Metastatic Liver Carcinoma in the Lung (tissue), 2 donors: ENCODE measurements around a stretch of chr12.

GRCh38 chr12:65891753-65892611 lies 67.7 kb downstream of the HMGA2 start:
- PRO-cap, 2 experiments, result no peak in any of the 2 experiments

DNA sequence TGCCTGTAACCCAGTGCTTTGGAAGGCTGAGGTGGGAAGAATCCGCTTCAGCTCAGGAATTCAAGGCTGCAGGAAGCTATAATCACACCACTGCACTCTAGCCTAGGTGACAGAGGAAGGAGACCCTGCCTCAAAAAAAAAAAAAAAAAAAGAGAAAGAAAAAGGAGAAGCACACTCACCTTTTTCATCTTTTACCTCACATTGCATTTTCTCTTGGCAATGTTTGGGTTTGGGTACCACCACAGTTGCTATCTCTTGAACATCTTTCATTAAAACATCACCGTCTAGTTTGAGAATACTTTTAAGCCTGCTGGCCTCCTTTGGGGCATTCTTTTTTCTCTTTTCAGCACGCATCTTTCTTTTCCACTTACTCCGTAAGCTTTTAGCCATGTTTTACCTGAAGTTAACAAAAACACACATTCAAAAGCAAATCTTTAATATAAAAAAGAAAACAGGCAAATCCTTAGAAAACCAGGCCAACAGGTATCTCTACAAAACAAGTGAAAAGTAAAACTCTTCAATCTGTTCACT lies 1.8 kb downstream of the LLPH start:
- PRO-cap, 2 experiments, result no peak in any of the 2 experiments

DNA sequence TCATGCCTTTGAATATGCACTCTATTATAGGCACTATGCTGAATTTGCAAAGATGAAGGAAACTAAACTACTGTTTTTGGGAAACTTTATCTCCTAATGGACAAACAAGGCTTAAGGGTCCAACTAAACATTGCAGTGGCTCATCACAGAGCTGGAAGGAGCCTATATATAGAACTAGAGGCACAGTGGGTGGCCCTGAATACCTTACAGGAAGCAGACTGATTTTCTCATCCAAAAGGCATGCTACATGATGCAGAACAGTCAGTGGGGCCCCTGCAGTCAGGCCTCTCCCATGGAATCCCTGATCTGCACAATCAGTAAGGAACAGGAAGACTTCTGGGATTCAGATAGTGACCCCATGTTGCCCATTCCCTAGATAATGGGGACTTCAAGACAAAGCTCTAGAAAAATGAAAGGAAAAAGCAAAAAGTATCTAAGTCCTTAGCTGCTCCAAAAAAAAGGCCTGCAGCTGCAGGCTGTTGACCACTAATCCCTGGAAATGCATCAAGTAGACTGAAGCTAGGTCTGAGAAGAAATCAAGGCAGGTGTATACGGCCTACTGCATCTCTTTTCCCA lies 1.9 kb upstream of the LLPH start:
- PRO-cap, 2 experiments, result no peak in any of the 2 experiments

DNA sequence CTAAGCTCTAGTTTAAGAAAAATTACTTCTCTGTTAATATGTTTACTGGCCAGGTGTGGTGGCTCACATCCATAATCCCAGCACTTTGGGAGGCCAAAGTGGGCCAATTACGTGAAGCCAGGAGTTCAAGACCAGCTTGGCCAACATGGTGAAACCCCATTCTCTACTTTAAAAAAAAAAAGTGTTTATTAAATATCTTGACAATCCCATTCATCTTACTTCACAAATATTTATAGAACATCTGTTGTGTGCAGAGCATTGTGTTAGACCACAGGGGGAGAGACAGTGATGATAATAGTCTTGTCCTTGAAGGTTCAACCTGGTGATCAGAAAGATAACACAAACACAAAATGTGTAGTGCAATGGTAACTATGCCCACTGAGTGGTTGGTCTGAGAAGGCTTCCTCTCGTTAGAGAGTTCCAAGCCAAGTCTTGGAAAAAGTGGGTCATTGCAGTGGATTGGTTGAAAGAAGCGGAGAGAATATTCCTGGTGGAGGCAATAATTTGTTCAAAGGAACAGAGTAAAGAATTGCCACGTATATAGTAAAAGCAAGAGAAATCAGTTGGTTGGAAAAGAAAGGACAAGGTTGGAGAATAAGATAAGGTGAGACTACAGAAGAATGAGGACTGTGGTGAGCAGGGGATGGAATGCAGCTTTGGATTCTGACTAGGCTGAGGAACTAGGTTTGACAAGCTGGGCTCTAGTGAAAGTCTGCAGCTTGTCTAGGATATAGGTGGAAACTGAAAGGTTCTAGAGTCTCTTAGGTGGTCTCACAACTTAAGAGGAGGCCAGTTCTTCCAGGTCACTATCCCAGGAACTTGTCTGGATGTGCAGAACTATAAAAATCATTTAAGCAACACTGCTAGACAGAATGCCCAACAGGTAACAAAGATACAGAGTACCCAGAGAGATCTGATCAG lies 42.4 kb downstream of the IRAK3 start:
- PRO-cap, 2 experiments, result no peak in any of the 2 experiments

GRCh38 chr12:66286034-66286381 lies 16.3 kb upstream of the HELB start:
- PRO-cap, 2 experiments, result no peak in any of the 2 experiments

DNA sequence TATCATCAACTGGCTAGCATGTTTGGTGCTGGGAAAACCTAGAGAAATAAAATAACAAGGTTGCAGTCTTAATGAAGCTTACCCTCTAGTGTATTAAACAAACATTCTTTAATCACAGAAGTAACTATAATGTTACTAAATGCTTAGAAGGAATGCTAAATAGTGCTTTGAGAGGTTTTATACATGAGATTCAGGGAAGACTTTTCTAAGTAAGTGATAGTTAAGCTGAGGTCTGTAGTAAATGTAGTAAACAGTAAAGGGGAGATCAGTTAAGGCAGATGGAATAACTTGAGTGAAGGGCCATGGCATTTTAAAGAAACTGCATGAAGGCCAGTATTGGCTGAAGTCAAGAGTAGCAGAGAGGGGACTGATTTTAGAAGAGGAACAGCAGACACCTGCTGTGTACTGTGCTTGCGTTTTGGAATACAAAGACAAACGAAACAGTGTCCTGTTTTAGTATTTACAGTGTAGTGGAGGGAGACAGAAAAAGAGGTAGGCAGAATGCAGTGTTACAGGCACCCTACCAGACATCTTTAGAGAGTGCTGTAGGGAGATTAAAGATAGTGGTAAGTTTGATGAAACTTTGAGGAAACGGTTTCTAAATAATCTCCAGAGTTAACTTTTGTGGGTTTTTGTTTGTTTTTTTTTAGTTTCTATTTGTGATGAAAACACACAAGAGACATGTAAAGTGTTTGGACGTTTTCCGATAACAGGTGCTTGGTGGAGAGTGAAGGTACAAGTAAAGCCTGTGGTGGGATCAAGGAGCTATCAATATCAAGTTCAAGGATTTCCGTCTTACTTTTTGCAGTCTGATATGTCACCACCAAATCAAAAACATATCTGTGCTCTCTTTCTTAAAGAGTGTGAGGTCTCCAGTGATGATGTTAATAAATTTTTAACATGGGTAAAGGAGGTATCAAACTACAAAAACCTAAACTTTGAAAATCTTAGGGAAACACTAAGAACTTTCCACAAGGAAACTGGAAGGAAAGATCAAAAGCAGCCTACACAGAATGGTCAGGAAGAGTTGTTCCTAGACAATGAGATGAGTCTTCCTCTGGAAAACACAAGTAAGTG lies 2.1 kb downstream of the HELB start:
- PRO-cap, 2 experiments, result no peak in any of the 2 experiments

DNA sequence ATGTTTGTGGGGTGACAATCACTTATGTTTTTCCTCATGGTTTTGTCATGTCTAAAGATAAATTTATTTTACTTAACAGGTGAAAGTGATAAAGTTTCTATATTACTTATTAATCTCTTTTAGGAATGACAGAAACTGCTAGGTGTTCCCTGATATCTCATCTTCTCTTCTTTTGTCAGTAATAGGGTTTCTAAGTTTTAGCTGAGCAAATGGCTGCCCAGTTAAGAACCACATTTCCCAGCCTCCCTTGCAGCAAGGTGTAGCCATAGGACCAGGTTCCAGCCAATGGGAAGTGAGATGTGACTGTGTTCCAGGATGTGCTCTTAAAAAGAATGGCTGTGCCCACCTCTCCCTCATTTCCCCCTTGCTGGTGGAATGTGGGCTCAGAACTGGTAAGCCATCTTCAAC lies 165.6 kb downstream of the HELB start:
- PRO-cap, 2 experiments, result no peak in any of the 2 experiments

- PRO-cap, 2 experiments, result no peak in any of the 2 experiments
Measured at GRCh38 chr12:67018991-67019478, 250.1 kb upstream of the CAND1 start.

DNA sequence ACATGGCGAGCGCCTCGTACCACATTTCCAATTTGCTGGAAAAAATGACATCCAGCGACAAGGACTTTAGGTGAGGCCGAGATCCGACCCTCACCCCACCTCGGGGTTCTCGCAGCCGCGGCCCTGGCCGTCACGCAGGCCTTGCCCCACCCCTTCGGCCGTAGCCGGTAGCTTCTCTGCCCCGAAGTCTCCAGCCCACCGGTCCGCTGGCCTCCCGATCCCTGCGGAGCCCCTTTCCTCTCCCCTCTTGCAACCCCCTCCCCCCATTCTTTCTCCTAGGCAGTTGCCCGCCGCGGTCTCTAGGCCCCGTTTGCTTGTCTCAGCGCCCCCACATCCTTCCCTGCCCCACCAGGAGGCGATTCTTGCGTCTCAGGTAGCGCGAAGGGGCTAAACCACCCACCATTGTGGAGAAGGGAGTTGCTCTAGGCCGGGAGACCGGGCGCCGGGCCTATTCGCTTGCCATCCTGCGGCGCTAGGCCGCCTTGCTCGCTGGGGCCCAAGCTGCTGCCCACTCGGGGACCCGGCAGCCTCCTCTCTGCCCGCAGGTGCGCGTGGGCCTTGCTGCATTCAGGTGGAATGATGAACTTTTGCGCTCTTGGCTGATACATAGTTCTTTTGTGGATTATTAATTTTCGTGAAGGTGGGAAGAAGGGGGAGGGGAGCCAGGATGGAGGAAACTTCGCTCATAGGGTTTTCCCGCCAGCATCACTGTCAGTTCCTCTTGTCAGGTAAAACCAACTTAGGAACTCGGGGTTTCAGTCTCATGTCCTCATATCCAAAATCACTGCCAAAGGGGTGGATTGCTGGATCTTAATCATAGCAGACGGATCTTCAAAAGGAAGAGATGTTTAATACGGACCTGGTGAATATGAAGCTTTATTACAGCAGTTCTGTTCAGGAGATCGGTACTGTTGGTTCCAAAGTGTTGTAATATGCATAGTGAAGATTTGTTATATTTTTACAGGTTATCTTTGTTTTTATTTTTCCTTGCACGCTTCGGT lies 858 bp downstream of the CAND1 start:
- PRO-cap, 2 experiments, result no peak in any of the 2 experiments

DNA sequence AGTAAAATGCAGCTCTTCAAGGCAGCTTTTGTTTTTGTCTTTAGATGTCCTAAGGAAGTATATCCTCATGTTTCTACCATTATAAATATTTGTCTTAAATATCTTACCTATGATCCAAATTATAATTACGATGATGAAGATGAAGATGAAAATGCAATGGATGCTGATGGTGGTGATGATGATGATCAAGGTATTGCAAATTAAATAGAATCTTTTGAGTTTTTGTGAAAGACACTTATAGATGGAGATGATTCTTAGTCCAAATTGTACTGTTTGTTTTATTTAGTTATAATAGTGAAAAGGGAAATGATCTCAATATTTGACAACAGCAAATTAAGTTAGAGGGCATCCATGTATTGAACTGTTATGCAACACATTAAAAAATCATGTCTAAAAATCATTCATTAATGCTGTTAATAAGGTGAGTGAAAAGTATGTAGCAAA lies 29.8 kb downstream of the CAND1 start:
- PRO-cap, 2 experiments, result no peak in any of the 2 experiments

DNA sequence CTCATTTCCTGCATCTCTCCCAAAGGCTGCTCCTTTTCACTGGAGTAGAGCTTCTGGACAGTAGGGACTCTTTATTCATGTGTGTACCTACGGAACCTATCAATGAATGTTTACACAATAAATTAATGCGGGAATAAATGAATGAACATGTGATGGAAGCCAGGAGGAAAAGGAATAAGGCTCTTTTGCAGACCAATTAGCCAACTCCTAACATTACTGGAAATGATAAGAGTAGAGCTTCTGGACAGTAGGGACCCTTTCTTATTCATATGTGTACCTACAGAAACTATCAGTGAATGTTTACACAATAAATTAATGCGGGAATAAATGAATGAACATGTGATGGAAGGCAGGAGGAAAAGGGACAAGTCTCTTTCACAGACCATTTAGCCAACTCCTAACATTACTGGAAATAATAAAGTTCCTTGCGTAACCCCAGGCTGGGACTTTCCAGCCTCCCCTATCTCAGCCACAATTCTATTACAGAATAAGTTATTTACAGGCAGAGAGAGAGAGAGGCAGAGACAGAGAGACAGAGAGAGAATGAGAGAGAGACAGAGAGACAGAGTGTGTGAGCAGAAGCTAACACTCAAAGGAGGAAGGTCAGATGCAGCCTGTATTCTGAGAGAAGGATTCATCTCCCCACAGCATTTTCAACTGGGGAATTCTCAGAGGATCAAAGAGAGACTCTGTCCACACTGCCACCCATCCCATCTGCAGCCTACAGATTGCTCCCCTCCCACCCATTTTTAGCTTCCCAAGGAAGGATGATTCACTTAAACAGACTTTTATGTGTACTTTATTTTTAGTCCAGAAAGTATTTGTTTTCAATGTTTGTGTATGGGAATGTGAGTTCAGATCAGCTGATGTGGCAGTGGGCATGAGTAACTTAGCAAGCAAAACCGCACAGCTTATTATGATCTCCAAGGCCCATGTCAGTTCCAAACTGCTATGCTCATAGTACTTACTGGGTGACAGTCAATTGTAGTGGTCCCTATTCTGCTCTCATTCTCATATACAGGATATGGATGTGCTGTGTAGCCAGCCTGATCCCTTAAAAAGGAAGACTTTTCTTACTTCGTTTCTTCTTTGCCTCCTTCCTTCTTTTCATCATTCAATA lies 165.6 kb downstream of the CAND1 start:
- PRO-cap, 2 experiments, result peak in 2 of 2 experiments; most common plus-strand start position 557 of the sequence (in 1); most common minus-strand start position 263 of the sequence (in 1)

GRCh38 chr12:67592712-67592984 lies 55.9 kb upstream of the DYRK2 start:
- PRO-cap, 2 experiments, result no peak in any of the 2 experiments

DNA sequence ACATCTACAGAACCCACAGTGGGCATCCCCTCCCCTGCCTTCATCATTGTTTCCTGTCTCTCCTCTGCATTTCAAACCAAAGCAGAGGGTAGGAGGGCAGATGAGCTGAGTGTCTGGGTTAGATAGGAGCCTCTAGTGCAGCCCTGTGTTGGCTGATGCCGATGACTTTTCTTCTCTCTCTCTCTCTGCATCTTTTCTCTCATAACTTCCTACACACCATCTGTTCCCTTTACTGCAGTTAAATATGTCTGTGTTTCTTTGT lies 8.6 kb upstream of the IL26 start:
- PRO-cap, 2 experiments, result no peak in any of the 2 experiments

DNA sequence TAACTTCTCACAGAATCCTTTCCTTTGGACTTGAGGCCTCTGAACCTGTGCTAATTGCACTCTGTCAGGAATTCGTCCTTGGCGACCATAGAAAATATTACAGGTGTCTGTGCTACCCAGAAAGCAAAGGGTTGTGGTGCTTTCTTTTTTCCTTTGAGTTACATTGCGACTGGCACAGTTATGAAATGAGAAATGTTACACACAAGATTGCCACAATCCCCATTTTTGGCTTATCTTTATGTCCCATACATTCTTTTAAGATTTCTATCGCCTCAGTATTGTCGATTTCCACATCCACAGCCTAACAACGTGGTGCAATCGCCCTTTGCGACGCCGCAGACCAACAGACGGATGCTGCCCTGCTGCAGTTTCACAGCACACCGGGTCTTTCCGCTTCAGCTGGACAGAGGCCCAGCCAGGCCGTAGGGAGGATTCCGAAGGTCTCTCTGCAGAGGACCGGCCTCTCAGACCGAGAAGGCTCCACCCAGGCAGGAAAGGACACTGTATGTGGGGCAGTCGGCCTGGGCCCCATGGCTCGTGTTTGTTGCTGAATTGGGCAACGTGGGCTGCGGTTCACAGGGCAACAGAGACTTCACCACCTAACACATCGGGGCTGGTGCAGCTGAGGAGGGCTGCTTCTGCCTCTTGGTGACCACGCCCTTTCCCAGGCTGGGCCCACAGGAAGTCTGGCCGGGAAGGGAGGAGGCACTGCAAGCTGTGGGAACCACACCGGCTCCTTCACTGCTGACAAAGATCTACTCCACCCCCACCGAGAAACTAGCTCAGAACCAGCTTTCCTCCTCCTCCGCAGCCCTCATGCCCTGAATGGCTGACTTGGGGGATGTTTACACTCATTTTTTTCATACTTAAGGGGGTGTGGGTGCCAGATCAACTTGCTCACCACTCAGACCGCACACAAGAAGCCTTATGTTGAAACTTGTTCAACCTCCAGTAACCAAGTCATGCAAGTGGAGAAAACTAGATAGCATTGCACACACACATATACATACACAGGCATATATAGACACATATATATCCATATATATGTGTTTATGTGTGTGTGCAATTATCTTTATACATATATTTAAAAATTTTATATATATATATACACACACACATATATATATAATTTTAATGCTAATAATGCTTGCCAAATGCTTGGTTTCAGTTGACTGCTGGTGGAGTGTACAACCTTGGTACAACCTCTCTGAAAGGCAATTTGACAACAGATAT lies 33.0 kb upstream of the MDM1 start:
- PRO-cap, 2 experiments, result peak in 2 of 2 experiments; most common plus-strand start position 398 of the sequence (in 2); most common minus-strand start position 345 of the sequence (in 1)

- PRO-cap, 2 experiments, result peak in 1 of 2 experiments; most common plus-strand start chr12:68440346 (in 1)
Measured at GRCh38 chr12:68440120-68440446, 107.9 kb upstream of the MDM1 start.

- PRO-cap, 2 experiments, result no peak in any of the 2 experiments
Measured at GRCh38 chr12:68441919-68442767, 110.0 kb upstream of the MDM1 start.

DNA sequence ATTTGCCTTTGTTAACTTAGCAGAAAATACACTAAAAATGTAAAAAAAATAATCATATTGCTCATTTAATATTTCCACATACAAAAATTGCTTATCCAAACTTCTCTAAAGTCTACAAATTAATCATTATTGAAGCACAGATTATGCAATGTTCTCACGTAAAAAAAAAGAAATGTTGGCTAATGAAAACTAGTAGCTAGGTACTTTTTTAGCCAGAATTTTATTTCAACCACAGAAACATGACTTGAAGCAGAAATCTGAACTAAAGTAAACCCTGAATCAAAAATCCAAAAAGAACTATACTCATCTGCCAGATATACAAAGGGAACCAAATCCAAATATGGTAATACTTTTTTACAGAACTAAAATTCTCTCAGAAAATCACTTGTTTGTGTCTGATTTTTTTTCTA lies 78.5 kb upstream of the RAP1B start:
- PRO-cap, 2 experiments, result no peak in any of the 2 experiments

DNA sequence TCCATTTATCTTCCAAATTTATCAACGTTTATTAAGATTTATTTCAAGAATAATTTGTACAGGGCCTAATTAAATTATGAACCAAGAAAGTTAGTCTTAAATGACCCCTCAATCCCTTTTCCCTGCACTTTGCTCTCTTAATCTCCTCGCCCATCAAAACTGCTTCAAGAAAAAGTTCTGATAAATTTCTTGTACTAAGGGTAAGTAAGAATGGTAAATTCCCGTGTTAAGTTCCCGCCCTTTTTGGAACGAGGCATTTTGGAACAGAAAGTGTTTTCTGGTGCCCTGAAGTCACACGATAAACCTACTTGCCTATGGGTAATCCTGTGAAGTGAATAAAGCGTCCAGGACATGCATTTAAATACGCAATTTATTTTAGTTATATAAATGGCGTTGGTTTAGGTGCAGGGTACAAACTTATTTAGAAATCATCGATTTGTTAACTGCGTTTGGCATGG lies 820 bp upstream of the RAP1B start:
- PRO-cap, 2 experiments, result no peak in any of the 2 experiments

DNA sequence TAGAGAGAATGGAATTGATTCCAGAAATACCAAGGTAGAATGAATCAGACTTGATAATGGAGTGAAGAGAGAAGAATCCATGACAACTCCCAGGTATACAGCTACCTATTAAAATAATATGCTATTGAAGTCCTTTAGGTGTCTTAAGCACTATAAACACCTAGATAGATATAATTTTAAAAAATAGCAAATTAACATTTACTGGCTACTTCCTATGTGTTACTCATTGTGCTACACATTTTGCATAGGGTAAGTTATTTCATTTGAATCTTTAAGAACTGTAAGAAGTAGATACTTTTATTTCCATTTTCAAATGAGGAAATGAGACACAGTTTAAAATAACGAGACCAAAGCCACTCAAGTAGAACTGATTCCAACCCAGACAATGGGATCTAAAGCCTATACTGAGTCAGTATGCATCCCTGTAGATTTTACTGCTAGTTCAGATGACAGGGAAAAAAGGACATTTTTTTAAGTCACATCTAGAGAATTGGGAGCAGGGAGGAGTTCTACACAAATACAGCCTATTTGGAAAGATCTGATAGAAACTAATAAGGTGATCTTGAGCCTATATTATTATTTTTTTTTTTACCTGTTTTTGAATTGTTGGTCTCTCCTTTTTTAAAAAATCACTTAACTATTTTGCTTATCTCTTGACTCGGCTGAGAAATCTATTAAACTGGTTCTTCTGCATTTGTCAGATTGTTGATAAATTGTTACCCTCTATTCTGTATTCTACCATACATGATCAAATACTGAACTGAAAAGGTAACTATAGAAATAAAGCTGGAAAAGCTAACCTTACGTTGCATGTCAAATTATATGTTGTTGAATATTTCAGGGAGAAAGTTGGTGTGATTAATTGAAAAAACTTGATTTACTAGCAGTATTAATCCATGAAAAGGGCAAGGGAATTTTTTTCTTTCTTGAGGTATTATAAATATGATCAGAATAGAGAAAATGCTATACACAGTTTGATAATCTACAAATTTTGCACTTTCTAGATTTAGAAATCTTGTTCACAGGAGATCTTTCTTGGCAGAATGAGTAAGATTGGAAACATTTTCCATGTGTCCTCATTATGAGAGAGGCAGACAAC lies 23.7 kb downstream of the RAP1B start:
- PRO-cap, 2 experiments, result no peak in any of the 2 experiments

GRCh38 chr12:68675475-68675963 lies 11.3 kb upstream of the NUP107 start:
- PRO-cap, 2 experiments, result peak in 1 of 2 experiments; most common minus-strand start chr12:68675562 (in 1)